Measurements from ENCODE around the genes ACTG1, FAAP100, PDE6G and NPB.

- PRO-cap: bidirectional peak, plus-strand start at chr17:81427407, minus-strand start at chr17:81427100
These were observed 31.7 kb downstream of the BAHCC1 start for GRCh38 chr17:81426820-81427554.

DNA sequence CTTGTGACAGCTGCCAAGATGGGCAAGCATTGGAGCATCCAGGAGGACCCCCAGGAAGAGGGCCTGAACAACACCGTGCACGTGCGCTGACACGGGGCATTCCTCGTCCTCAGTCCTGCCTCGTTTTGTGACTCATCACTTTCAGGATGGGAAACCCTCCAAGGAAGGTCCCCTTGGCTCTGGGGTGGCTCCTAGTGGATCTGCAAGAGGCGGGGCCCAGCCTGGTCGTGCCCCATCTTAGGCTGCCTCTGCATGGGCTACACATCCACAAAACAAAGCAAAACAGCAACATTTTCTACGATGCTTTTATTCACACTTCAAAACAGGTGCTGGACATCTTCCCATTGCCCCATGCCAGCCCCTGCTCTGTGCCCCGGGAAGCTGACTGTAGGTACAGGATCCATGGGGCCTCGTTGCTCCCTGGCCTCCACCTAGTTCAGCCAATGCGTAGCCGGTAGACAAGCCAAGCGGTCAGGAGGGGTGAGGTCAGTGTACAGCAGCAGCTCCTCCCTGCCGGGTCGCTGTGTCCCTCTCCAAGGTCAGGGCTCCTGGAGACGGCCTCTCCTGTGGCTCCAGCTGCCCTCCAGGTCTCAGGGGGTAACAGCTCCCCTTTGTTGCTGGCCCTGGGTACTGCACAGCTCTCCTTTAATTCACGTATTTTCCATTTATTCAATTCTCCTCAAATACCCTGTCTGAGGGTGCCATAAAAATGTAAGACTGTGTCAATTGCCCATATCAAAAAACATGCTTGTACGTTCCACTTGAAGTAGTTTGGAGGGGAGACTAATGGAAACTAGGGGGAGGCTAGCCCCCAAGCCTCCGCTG lies 32.2 kb downstream of the ACTG1 start:
- PRO-cap: no peak

DNA sequence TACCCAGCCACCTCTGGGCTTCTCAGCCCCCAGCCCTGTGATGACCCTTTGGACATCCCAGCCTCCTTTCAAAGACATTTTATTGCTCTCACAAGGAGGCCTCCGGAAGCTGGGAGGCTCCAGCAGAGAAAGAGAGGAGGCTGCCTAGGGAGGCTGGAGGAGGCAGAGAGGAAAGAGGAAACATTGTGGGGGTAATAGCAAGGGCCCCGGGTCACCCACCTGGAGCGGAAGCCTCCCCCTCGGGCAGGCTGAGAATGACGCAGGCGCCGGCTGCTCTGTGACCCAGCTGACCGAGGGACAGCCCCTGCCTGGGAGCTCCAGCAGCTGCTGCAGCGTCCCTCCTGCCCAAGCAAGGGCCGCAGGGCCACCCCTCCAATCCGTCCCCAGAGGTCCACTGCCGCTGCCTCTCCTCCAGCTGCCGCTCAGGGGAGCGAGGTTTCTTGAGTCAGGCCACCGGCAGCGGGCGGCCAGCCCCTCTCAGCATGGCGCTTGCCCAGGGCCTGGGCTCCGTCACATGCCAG lies 29.4 kb downstream of the ACTG1 start:
- PRO-cap: bidirectional peak, plus-strand start at position 285 of the sequence, minus-strand start at position 174 of the sequence

- PRO-cap: bidirectional peak, plus-strand start at chr17:81513009, minus-strand start at chr17:81512781
These were observed at the start of gene ACTG1 for GRCh38 chr17:81512403-81512973. Gene ACTG1, minus strand, starts transcription at chr17:81512799.

- PRO-cap: bidirectional peak, plus-strand start at chr17:81515062, minus-strand start at chr17:81514880; unidirectional peak, minus-strand start at chr17:81515245; unidirectional peak, minus-strand start at chr17:81515286; unidirectional peak, minus-strand start at chr17:81515342
These were observed 2.5 kb upstream of the ACTG1 start for GRCh38 chr17:81514989-81515531.

DNA sequence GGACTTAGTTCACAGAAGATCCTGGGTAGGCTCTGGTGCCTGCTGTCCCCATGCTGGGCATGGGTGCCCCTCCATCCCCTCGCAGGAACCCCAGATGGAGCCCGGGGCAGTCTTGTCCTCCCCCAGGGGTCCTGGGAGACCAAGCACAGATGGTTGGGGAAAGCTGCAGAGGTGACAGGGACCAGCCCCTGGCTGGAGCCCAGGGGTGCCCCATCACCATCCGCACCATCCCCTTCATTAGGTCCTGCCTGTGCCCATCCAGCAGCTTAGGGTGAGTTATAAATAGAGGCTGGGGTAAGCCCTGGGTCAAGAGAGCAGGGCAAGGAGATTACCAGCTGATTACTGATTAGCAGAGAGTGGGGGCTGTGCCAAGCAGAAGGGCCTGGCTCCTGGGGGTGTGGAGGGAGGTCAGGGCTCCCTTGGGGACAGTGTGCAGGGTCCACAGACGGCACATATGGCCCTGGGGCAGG lies 6.3 kb downstream of the FSCN2 start:
- PRO-cap: no peak

DNA sequence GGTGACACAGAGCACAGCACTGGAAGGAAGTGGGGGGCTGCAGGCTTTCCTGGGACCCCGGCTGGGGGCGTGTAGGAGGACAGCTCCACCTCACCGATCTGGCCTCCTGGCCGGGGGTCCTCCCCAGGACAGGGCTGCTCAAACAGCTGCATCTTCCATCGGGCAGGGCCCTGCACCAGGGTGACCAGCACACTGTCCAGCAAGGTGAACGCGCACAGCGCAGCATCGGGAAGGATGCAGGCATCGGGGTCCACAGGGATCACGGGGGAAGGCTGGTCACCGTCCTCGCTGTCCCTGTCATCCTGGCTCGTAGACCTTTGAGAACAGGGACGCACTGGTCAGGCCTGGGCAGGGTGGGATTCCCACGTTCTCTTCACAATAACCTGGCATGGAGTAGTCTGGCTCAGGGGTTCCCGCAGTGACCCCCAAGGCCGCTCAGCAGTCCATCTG lies 1.2 kb downstream of the FAAP100 start:
- PRO-cap: no peak

DNA sequence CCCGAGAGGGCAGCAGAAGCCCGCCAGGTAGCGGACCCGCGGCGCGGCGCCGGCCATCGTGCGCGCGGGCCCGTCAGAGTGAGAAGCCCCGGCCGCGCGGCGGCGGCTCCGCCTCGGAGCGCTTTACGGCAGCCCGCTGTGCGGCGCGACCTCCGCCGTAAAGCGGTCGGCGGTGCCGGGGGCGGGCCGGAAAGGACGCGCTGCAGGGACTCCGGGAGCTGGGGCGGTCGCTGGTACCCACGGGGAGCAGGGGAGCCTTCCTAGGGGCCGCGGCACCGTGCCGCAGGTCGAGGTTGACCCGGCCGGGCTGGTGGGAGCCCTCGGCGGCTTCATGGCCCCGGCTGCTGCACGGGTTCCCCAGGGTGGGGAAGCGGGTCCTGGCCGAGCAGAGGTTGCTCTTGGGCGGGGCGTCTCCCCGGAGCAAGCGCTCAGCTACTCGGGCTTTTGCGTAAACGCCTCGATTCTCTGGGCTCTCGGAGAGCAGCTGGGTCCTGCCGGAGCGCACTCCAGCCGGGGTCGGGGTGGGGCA lies at the start of gene FAAP100:
TSS of gene FAAP100 (minus strand) at position 80 of the 529 bp plus-strand sequence.
- PRO-cap: bidirectional peak, plus-strand start at position 209 of the sequence, minus-strand start at position 80 of the sequence; unidirectional peak, plus-strand start at position 458 of the sequence

- PRO-cap: no peak
These were observed 4.4 kb upstream of the FAAP100 start for GRCh38 chr17:81556609-81556934.

DNA sequence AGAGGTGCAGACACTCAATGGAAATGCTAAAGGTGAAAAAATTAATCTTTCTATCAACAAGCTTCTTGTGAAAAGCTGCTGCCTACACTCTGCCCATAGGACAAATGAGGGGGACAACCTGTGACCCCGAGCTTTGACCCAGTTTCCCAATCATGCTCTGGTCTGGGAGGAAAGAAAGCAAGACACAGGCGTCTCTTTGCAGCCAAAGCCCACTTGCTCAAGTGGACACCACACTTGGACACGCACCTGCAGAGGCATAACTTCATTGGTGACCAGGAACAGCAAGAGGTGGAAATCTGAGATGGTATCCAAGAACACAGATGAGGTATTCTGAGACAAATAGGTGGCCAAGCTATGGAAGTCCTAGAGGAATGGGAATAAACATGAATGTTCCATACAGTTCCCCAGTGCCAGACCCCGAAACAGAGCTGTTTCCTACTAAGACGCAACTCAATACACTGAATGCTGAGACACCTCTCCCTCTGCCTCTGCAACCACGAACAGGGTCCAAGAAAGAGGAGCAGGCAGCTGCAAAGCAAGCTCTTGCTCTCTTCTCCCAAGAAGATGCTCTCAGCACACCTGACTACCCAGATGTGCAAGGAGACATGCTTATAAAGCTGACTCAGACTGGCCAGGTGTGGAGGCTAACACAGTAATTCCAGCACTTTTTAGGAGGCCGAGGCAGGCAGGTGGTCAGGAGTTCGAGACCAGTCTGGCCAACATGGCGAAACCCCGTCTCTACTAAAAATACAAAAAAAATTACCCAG lies 15.2 kb upstream of the FAAP100 start:
- PRO-cap: no peak

GRCh38 chr17:81635321-81636028 lies 1.4 kb downstream of the NPLOC4 start:
- PRO-cap: no peak

DNA sequence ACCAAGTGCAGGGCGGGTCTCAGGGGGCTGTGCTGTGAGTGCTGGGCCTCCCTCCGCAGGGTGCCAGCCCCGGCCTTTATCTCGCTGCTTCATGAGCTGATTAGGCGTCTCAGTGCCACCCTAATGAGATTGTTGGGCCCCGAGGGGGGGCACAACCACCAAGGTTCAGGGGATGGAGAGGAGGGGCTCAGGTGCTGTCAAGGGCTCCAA lies at the start of gene PDE6G:
TSS of gene PDE6G (minus strand) at position 52 of the 210 bp plus-strand sequence.
- PRO-cap: no peak

DNA sequence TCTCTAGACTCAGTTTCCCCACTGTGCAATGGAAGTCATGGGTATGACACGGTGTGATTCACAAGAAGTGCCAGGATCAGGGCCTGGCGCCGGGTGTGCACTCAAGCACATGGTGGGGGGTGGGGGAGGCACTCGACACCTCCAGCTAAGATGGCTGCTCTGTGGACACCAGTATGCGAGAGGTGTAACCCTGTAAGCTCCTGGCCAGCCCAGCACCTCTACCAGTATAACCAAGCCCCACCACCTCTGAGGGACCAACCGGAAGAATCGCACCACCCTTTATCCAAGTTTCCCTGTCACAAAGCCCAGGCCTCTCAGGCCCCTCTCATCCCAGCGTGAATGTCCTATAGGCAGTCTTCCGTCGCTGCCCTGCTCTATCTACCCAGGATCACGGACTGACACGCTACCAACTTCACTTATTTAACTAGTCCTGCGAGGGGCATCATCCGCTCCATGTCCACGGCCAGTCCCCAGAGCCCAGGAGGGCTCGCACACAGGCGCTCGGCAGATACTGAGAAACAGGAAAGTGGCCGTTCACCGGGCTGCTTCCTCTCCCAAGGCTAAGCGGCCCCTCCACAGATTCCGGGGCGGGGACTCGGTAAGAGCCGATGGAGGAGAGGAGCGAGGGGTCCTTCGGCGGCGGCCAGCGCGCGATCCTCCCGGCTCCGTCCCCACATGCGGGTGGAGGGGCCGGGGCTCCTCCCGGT lies 513 bp downstream of the OXLD1 start:
- PRO-cap: bidirectional peak, plus-strand start at position 601 of the sequence, minus-strand start at position 528 of the sequence

- PRO-cap: no peak
These were observed 903 bp downstream of the MRPL12 start for GRCh38 chr17:81703671-81704869.

DNA sequence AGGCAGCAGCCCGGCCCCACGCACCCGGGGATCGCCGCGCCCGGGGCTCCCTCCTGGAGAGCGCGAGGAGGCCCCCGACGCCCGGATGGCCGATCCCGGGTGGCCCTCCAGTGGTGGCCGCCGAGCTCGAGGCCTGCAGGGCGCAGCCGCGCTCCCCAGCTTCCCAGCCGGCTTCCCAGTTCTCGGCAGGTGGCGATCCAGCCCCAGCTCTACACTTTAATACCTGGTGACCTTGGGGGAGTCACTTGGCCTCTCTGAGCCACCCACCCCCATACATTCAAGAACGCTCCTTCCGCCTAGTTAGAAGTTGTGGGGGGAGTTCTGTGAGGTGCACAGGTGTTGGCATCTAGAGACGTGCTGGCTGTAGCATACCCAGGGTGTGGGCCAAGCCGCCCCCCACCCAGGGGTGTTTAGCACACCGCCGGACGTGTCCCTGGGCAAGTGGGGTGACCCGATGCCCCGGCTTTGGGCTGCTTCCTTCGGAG lies 539 bp downstream of the SLC25A10 start:
- PRO-cap: no peak

DNA sequence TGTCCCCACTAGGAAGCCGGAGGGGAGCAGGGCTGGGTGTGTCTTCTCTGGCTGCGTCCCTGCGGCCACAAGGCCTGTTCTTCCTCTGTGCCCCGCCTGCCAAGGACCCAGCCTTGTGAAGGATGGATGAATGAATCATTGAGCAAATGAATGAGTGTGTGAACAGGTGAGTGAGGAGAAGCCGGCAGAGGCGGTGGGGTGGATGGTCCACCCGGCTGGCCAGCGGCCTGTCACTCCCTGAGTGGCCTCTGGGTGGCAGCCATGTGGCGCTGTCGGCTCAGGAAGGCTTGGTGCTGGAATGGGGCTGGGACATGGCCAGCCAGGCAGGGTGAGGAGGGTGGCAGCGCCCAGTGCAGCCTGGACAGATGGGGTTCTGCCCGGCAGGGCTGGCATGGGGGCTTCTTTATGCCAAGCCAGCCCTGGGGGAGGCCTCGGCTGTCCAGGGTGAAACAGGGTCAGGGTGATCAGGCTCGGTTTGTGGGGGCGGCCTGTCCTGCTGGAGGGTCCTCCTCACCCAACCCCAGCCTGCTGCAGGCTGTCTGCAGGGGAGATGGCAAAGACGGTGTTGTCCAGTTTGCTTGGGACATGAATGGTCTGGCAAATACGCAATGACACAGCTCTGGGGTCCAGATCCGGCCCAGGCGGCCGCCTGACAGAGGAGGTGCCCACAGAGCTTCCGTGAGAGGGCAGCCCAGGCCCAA lies 21.7 kb downstream of the SLC25A10 start:
- PRO-cap: no peak

DNA sequence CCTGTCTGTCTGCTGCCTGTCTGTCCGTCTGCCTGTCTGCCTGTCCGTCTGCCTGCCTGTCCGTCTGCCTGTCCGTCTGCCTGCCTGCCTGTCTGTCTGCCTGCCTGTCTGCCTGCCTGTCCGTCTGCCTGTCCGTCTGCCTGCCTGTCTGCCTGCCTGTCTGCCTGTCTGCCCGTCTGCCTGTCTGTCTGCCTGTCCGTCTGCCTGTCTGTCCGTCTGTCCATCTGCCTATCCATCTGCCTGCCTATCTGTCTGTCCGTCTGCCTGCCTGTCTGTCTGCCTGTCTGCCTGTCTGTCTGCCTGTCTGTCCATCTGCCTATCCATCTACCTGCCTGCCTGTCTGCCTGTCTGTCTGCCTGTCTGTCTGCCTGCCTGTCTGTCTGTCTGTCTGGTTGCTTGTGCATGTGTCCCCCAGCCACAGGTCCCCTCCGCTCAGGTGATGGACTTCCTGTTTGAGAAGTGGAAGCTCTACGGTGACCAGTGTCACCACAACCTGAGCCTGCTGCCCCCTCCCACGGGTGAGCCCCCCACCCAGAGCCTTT lies 5.5 kb downstream of the GCGR start:
- PRO-cap: no peak

DNA sequence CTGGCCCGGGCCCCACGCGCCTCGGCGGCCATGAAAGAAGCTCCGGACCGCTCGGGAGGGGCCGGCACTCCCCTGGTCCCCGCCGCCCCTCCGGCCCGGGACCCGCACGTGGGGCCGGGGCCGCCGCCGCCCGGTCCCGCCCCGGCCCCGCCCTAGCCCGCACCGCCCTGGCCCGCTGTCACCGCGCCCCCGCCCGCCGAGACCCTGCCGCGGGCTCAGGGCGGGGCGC lies 267 bp downstream of the ARHGDIA start:
- PRO-cap: no peak

DNA sequence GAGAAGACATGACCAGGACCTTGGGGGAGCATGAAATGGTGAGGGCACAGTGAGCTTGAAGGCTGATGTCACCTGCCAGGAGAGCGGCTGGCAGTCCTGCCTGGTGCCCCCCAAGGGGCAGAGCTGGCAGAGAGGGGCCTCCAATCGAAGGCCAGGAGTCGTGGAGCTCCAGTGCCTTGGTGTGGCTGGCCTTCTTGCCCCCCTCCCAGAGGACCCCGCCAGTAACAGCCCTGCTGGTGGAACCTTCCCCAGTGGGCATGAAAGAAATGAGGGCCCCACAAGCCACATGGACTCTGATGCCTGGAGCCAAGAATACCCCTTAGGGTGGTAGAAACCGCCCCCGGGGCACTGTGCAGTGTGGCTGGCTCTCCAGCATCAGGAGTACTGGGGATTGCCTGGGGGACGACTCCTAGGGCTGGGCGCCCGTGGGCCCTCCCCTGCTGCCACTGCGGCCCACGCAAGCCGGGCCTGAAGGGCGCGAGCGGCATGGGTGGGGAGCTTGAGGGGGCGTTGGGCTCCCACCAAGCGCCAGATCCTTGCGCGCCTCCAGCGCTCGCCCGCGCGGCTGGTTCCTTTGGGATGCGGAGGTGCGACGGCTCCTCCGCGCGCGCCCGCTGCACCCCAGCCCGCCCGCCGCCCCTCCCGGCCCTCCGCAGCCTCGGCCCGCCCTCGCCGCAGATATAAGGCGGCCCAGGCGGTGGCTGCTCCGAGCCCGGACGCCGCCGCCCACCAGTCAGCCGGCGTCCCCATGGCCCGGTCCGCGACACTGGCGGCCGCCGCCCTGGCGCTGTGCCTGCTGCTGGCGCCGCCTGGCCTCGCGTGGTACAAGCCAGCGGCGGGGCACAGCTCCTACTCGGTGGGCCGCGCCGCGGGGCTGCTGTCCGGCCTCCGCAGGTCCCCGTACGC lies at the start of gene NPB:
TSS of gene NPB (plus strand) at position 709 of the 906 bp plus-strand sequence.
- PRO-cap: no peak

- PRO-cap: no peak
These were observed 2.4 kb downstream of the SIRT7 start for GRCh38 chr17:81915294-81916225.